Sciatic nerve (tissue), 1 donor: ENCODE results near the genes THOC5, ZMAT5, LIF and SF3A1.

GRCh38 chr22:29553085-29554142, at the start of gene THOC5:
Gene THOC5, minus strand, starts transcription at chr22:29553757.
- PRO-cap: bidirectional peak, plus-strand start at chr22:29553820, minus-strand start at chr22:29553757

DNA sequence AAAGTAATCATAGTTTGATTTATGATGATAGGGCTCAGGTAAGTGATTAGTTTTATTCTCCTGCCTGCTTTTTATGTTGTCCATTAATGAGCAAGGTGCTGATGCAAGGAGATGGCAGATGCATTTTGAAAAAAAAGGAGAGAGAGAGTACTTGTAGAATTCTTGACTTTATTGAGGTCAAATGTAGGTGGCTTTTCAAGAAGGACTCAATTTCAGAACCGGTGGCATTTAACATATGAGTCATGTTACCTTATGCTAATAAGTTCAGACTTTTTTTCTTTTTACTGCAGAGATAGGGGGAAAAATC, 14.7 kb downstream of the NF2 start:
- PRO-cap: no peak

GRCh38 chr22:29766240-29767151, at the start of gene ZMAT5:
Gene ZMAT5, minus strand, starts transcription at chr22:29767007.
- PRO-cap: unidirectional peak, minus-strand start at chr22:29766883; unidirectional peak, minus-strand start at chr22:29767007; bidirectional peak, plus-strand start at chr22:29767389, minus-strand start at chr22:29767065

DNA sequence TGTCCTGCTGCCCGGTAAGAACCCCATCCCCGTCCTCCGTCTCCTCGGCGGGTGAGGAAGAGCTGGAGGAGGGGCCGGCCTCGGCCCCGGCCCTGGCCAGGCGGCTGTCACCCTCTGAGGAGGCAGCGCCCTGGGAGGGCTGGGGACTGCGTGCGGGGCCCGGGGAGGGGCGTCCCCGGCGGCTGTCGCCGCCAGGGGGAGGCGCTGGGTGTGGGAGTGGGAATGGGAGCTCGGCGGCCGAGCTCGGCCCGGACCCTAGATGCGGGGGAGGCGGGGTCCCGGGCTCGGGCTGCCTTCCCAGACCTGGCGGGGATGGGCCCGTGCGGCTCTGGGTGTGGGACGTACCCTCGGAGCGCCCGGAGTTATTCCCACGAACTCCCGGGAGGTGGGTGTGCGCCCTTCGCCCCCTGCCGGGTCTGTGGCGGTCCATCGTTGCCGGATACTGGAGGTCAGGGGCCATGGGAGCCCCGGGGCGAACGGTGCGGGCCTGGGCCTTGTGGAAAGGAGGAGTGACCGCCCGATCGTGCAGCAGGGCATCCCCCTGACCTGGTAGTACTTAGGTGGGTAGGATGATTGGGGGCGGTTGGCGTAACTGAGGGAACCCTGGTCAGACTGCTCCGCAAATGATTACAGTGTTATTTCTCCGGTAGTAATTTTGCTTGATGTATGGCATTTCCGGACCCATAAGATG, 517 bp downstream of the MTMR3 start:
- PRO-cap: bidirectional peak, plus-strand start at position 99 of the sequence, minus-strand start at position 53 of the sequence; unidirectional peak, minus-strand start at position 511 of the sequence

- PRO-cap: unidirectional peak, plus-strand start at chr22:30020059
Measured at GRCh38 chr22:30019782-30020354, 60.4 kb upstream of the HORMAD2 start.

- PRO-cap: unidirectional peak, minus-strand start at chr22:30246759
Measured at GRCh38 chr22:30246322-30246981, at the start of gene LIF. Gene LIF, minus strand, starts transcription at chr22:30246759.

DNA sequence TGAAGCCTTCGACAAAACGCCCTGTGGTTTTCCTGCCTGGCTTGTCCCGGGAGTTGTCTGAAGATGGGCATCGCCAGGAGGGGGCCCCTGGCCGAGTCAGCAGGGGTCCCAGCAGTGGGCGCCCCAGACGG, 288 bp upstream of the LIF start:
- PRO-cap: no peak

DNA sequence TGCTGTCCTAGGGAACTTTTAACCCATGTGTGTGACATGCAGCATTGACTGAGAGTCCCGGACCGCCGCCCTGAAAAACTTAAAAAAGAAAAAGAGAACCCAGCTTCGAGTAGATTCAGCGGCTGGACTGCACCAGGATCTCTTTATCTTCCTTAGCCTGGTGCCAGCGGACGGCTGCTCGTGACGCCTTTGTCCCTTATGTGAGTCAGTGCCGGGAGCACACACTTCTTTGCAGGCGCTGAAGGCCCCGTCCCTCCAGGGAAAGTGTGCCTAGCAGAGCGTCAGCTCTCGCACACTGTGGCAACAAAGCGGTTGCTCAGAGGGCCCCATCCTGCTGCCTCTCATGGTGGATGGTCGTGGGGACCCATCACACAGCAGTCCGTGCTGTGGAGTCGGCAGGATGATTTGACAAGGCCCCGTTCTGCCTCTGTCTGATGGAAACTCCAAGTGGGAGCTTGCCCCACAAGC, 7.9 kb downstream of the OSM start:
- PRO-cap: unidirectional peak, plus-strand start at position 370 of the sequence

- PRO-cap: bidirectional peak, plus-strand start at chr22:30325320, minus-strand start at chr22:30325194
Measured at GRCh38 chr22:30324953-30325623, 1.7 kb downstream of the TBC1D10A start.

DNA sequence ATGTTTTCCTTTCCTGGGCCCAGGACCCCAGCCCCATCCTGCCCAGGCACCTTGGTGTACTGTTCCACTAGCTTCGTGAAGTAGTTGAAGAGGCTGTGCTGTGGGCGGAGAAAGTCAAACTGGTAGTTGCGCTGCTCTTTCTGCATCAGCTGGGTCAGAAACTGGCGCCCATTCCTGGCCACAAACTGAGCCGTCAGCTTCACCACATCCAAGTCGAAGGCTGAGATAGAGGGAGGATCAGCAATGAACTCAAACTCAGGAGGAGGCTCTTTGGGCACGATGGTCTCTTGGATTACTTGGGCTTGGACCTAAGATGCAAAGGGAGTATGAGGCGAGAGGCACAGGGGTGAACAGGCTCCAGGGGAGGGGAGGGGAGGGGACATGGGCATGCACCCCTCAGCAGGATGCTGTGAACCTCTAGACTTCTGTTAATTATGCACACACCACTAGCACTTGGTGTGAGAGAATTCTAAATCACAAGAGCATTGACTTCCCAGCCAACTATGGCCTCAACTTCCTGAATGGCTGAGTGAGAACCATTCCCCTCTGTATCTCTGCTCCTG, 11.7 kb downstream of the SF3A1 start:
- PRO-cap: no peak

DNA sequence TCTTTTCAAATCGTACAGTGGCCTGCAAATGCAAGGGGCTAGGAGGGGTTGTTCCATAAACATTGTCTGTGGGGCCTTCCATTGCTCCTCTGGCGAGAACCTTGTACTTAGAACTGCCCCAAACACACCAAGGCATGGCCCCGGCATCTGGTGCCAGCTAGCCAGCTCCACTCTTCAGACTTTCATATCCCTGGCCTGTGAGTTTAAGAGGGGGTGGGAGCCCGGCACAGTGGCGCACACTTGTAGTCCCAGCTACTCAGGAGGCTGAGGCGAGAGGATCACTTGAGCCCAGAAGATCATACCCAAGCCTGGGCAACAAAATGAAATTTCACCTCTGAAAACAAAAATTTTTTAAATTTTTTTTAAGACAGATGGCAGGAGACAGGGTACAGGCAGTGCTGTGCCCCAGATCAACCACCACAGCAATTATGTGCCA, 8.5 kb downstream of the SF3A1 start:
- PRO-cap: no peak

GRCh38 chr22:30355905-30356249, 817 bp downstream of the SF3A1 start:
- PRO-cap: no peak

GRCh38 chr22:30356266-30357254, at the start of gene SF3A1:
Gene SF3A1, minus strand, starts transcription at chr22:30356894.
- PRO-cap: bidirectional peak, plus-strand start at chr22:30356671, minus-strand start at chr22:30356544; bidirectional peak, plus-strand start at chr22:30356989, minus-strand start at chr22:30356875

GRCh38 chr22:30397263-30398106, 667 bp downstream of the SEC14L2 start:
- PRO-cap: no peak

- PRO-cap: unidirectional peak, minus-strand start at chr22:30542638
Measured at GRCh38 chr22:30541804-30542899, 4.4 kb downstream of the SEC14L6 start.

DNA sequence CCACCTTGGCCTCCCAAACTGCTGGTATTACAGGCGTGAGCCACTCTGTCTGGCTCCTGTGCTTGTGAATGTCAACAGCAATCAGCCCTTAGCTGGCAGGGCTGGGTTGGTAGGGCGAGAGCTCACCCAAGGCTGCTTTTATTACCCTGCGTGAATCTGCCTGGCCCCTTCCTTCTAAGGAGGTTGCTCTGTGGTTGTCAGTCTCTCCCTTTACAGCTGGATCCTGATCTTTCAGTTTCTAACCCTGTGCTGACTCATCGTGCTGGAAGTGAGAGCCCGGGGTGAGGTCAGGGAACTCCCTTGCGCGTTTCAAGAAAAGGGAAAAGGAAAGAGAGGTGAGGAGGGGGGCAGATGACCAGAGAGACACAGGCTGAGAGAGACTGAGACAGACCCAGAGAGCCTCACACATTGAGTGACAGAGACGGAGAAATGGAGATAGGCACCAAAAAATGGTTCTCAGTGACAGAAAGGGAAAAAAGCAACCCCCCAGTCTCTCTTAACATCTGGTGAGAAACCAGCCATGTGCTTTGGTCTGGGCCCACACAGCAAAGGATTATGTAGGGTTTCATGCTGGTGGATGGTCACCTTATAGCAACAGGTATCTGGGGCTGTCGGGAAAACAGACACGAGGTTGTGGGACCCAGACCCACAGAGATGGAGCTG, 2.4 kb downstream of the TCN2 start:
- PRO-cap: bidirectional peak, plus-strand start at position 345 of the sequence, minus-strand start at position 212 of the sequence

DNA sequence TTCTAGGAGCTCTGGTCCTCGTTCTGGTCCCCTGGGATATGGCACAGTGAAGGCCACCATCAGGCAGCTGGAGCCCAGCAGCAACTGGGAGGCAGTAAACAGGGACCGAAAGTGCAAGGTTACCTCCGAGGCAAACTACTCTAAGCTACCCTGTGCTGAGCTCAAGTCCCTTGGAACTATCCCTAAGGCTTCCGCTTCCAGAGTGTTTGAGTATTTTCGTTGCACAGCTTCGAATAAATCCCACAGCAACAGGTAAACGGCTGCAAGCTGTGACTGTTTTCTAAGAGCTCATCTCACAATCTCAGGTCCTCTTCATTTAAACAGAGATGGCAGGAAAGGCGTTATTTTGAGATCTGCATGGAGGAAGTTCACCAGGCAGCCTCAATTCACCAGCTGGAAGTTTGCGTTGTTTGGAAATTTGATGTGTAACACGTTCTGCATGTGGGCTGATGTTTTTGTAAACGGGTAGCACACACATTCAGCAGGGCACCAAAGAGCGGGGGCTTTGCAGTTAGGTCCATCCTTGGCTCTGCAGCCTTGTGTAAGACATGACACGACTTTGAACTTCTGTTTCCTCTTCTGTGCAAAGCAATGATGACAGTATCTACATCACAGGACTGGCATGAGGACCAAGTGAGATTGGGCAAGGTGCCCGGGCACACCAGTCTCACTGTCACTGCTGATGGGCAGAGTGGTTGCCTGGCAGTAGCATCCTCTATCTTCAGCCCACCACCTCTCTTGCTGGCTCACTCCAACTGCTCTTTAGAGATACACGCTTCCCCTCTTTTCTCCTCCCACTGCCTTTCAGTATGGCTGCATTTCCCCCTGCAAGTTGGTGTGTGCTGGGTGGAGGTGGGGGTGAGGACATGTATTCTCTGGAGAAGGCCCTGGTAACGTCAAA, 3.2 kb downstream of the TCN2 start:
- PRO-cap: unidirectional peak, minus-strand start at position 318 of the sequence

DNA sequence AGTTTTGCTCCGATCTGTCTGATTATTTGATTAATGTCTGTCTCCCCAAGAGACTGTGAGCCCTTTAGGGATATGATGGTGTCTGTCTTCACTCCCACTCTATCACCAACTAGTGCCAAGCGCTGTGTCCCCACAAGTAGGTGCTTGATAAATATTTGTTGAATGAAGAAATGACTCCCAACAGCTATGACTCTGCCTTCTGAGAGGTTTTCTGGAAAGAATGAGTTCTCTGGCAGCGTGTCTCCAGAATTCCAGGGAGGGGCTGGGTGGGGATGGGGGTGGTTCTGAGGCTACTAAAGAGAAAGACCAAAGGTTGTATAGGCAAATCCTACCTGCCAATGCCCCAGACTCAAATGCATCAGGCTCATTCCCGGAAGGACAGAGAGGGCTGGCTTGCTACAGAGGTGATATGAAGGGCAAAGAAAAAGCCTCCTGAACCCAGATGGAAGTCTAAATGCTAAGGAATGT, 2.0 kb downstream of the DUSP18 start:
- PRO-cap: bidirectional peak, plus-strand start at position 324 of the sequence, minus-strand start at position 111 of the sequence

GRCh38 chr22:30822961-30823513, 128.4 kb downstream of the OSBP2 start:
- PRO-cap: no peak

DNA sequence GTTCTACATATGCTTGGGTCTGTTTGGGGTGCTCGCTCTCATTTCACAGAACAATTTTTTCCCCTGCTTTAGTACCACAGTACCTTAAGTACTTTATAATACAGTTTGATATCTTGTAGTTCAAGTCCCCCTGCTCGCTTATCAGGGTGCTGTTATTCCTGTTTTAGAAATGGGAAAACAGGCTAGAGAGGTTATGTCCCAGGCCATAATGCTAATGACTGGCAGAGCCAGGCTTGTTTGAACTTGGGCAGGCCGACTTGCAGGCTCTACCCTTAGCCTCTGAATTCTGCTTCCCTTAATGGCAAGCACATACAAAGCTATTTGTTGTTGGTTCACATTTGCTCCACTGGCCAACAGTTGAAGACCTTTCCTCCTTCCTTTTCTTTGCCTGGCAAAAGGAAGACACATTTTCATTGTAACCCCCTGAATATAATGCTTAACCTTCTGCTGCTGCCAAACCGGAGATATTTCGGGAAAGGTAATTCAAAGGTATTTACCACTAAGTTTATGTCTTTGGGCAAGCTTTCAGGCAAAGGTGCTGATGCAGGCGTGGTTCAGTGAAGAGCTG, 132.4 kb downstream of the MORC2 start:
- PRO-cap: no peak